ENCODE results near the genes CDRT15L2 and DHRS7B.

GRCh38 chr17:20072906-20073818 lies 64.0 kb downstream of the SPECC1 start:
- RRBS: no CpG with 5 or more reads among the region's 14 CpGs

DNA sequence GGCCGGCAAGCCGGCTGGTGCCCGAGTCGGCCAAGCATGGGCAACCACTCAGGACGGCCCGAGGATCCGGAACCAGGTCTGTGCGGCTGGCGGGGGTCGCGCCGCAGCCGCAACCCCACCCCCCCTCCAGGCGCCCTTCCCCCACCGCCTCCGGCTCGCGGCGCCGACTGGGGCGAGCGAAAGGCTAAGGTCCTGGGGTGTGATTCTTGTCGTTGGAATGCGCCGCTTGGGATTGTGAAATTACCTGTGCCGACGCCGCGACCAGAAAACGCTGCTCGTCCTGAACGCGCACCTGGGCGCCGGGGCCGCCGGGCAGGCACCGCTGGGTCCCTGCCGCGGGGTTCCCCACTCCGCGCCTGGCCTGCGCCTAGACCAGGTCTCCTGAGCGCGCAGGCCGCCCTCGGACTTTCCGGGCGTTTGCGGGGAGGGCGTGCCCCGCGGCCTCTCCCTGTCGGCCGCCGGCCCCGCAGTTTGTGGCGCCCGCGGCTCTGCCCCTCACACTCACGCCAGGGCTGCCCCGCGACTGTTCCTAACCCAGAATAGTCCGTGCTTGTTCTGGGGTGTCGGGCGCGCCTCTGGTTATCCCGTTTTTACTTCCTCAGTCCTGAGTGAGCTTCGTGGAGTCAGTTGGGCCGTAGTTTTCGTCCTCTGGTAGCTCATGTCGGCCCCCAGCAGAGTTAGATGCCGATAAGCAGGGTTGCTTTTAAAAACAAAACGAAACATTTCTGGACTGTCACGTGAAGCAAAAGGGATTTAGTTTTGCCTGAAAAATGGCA lies 147.2 kb downstream of the SPECC1 start:
- RRBS: 8% methylated on average over 26 of the region's 75 CpGs

DNA sequence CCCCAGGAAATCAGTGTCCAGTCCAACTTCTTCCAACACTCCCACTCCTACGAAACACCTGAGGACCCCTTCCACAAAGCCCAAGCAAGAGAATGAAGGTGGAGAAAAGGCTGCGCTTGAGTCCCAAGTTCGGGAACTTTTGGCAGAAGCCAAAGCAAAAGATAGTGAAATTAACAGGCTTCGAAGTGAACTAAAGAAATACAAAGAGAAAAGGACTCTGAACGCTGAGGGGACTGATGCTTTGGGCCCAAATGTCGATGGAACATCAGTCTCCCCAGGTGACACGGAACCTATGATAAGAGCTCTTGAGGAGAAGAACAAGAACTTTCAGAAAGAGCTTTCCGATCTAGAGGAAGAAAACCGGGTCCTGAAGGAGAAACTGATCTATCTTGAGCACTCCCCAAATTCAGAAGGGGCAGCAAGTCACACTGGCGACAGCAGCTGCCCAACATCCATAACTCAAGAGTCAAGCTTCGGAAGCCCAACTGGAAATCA lies 195.3 kb downstream of the SPECC1 start:
- RRBS: no CpG with 5 or more reads among the region's 11 CpGs

DNA sequence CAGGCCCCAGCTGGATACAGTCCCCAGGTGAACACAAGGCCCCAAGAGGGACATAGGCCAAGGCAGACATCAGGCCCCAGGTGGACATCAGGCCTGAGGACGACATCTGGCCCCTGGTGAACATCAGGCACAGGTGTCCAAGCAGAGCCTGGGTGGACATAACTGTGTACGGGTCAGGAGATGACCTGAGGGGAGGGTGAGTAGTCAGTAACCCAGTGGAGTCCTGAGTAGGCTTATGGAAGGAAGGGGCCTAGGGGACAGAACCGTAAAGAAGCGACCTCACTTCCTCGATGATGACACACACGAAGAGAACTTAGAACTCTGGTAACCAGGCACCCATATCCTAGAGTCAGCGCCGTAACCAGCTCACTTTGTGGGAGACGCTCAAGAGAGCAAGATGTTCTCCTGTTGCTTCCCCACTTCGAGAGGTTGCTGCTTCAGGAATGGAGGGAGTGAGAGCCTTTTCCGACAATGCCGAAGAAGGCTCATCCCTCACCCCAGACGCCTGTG lies at the start of gene CDRT15L2:
Gene CDRT15L2 (plus strand): TSS at position 378 of the 510 bp plus-strand sequence.
- RRBS: no CpG with 5 or more reads among the region's 13 CpGs

DNA sequence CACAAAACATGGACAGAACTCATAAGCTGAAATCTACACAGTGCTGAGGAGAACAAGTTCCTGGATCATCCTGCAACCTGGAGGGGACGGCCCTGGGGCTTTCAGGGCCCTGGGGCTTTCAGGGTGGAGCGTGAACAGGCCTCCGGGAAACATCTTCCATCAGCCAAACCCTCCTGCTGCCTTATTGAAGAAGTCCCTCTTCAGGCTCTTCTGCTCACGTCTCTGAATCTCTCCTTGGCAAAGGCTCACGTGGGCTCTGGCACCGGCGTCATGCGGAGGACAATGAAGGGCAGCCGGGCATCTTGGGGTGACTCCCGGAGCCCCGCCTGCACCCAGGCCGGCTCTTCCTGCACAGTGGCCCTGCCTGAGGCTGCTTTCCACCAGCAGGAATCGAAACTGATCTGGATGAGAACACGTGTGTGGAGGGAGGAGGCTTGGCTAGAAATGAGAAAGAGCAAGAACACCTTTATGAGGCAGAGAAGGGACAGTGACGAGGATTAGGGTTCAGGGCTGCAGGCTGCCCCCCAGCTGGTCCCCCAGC lies 127.4 kb downstream of the CDRT15L2 start:
- RRBS: no CpG with 5 or more reads among the region's 15 CpGs

DNA sequence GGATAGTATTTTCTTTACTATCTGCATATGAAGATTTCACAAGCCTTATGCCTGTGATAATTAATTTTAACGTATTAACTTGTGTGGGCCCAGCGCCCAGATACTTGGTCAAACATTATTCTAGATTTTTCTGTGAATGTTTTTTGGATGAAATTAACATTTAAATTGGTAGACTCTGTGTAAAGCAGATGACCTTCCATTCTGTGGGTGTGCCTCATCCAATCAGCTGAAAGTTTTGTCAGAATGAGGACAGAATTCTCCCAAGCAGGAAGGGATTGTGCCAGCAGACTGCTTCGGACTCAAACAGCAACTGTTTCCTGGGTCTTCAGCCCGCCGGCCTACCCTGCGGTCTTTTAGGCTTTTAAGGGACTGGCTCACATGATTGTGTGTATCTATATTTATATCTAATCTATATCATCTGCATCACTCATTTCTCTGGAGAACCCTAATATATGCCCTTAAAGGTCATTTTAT lies 115.3 kb downstream of the USP22 start:
- RRBS: no CpG with 5 or more reads among the region's 6 CpGs

DNA sequence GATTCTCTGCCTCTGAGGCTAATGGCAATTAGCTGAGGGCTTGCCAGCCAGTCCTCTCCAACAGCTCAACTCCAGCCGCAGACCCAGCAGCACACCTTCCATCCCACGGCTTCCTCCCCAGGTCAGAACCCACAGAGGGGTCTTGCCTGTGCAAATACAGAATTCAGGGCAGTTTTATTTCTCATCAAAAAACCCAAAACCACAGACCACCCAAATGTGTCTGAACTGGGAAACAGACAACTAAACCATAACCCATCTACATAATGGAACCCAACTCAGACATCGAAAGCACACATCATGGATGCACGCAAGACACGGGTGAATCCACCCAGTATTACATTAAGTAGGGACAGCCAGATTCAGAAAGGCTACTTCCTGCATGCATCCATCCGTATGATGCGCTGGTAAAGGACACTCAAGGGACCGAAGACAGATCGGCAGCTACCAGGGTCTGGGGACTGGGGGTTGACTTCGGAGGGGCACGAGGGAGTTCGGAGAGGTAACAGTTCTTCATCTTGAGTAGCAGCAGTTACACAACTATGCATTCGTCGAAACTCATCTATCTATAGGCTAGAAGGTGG lies 26.4 kb downstream of the USP22 start:
- RRBS: no CpG with 5 or more reads among the region's 14 CpGs

DNA sequence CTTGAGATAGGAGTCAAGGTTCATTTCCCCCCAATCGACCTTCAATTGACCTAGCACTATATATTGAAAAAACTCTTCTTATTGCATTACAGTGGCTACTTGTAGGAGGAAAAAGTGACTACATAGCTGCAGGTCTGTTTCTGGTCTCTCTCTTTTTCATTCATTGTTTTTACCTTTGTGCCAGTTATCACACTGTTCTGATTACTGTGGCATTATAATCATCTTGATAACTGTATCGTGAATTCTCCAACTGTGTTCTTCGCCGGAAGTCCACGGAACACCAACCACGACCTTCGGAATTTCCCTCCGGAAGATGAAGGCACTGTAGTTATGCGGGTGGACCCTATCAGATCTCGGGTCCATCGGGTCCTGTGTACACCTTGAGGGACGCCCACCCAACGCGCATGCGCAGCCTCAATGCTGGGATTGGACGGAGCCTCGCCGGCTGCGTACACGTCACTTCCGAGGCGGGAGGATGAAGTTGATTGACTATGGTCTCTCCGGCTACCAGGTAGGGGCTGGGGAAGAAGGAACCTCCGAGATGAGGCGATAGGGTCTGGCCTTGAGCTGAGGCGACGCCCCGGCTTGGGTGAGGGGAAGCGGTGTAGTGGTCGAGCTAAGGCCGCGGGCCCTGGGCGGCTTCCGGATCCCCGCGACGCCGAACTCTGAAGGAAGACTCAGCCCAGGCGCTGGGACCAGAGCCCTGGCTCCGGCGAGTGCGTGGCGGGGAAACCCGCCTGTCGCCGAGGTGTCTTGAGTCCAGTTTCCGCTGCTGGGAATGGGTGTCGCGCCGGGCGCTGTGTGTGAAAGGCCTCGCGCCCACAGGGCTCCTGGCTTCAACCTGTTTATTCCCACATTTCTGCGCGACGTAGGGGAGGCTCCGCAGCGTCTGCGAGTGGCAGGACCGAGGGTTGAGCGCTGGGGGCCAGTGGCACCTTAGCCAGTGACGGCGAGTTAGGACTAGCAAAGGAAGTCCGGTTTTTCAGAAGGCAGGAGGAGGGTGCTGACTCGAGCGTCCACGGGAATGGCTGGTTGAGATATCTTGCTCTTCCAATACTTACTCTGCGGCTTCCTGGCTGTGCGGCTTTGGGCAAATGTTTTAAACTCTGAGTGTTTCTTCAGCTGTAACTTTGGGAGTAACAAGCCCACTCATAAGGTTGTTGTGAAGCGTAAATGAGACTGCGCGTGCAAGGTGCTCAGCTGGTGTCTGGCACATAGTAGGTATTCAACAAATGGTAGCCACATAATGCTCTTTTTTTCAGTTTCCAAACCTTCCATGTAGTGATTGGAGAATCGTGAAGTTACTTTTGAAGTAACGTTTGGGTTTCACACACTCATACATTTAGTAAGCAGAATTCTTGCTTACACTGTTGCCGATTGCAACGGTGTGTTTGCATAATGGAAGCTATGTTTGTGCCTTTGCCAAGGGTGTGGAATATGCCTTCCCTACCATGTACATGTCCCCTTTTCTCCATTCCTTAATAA lies at the start of gene DHRS7B:
Gene DHRS7B (plus strand): TSS at position 484 of the 1,485 bp plus-strand sequence.
- RRBS: 1% methylated on average over 36 of the region's 76 CpGs

- RRBS: 90% methylated on average over 1 of the region's 11 CpGs
Observed at GRCh38 chr17:21304225-21304672, 19.7 kb downstream of the MAP2K3 start.

DNA sequence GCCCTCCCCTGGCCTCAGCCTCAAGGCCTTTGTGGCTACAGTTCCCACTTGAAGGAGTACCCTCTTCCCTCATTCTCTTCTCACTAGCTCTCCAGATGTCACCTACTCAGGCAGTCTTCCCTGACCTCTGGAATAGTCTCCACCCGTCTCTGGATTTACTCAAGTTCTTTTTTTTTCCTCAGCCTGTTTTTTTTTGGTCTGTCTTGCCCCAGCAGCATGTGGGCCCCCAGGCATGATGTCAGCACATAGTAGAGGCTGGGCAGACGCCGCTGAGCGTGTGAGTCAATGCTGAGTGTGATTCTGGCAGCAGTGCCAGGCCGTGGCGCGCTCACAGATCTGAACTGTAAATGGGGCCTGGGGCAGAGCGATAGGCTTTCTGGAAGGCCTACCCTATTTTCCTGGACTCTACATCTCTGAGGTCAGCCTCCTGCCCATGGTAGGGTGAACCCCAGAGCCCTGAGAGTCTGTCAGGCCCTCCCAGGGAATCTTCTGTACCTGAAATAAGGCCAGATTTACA lies 26.1 kb downstream of the KCNJ12 start:
- RRBS: no CpG with 5 or more reads among the region's 8 CpGs

DNA sequence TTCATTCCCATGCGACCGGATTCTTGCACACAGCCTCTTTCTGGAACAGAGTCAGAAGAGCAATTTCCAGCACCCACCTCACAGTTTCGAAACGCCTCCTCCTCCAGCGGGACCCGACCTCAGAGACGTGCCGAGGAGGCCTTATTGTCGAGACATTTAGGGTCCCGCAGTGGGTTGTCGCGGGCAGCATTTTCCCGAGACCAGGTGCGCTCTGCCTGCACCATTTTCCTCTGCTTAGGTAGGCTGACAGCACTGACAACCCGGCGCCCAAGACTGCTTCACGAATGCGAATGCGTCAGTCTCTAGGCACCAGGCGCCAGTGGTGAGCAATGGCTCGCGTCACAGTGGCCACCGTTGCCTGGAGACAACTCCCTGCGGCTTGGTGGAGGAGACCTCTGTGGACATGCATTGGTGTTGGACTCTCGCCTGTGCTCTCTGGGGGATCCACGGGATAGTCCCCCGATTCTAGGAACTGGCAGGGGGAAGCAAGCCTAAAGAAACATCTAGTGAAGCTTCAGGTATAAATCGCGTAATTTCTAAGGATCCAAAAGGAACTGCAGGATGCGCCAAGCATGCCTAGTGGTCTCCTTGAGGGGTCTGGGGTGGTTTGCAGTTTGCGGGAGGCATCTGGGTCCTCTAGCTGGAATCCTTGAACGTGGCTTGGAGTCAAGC lies 1000.2 kb downstream of the KCNJ18 start:
- RRBS: no CpG with 5 or more reads among the region's 32 CpGs

DNA sequence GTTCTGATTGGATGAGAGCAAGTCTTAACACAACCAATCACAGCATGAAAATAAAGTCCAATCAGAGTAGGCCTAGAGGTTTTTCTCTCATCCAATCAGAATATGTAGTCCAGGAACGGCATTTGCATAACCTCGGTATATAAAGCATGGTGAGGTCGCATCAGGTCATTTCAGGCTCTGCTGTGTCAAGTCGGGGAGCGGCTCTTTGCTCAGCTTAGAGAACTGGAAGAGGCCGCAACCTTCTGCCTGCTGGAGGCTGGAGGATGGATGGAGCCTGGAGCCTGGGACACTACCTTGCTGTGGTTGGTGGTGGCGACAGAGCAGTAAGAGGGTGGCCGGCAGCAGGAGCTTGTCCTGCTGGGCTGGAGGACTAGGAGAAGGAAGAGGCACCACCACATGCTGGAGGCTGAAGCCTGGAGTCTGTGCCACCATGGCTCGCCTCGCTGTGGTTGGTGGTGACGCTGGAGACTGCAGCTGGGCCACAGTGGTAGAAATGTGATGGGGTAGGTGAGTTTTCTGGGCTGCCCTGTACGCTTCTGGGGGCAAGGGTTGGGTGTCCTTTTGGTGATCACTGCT lies 204.4 kb upstream of the WSB1 start:
- RRBS: no CpG with 5 or more reads among the region's 12 CpGs

GRCh38 chr17:27281974-27282411 lies 11.9 kb upstream of the WSB1 start:
- RRBS: no CpG with 5 or more reads among the region's 2 CpGs

- RRBS: no CpG with 5 or more reads among the region's 3 CpGs
Observed at GRCh38 chr17:27284874-27285118, 9.1 kb upstream of the WSB1 start.

GRCh38 chr17:27299455-27299878 lies 5.6 kb downstream of the WSB1 start:
- RRBS: no CpG with 5 or more reads among the region's 3 CpGs

DNA sequence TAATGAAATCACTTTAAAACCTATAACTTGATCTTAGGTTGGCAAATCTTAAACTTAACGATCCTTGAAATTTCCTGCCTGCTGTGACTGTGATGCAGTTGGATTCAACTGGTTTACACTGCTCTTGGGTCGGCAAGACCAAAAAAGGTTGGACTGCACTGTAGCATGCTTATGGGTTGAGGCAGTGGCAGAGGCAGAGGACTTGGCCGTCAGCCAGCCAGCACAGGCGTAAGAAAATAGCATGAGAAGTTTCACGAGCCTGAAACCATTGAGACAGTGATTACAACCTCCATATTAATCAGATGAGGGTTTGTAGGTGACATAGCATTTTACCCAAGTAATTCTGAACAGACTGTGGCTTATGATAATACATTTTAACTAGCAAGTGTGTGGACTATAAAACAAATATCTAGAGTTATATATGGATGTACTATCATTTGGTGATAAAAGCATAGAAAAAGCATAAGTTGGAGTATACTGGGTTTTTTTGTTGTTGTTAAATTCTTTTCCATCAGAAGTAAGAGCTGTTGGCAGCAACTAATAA lies 21.5 kb downstream of the WSB1 start:
- RRBS: no CpG with 5 or more reads among the region's 5 CpGs

- RRBS: no CpG with 5 or more reads among the region's 20 CpGs
Observed at GRCh38 chr17:27379792-27380495, 76.3 kb upstream of the KSR1 start.

- RRBS: no CpG with 5 or more reads among the region's 22 CpGs
Observed at GRCh38 chr17:27457135-27457662, 951 bp downstream of the KSR1 start.

DNA sequence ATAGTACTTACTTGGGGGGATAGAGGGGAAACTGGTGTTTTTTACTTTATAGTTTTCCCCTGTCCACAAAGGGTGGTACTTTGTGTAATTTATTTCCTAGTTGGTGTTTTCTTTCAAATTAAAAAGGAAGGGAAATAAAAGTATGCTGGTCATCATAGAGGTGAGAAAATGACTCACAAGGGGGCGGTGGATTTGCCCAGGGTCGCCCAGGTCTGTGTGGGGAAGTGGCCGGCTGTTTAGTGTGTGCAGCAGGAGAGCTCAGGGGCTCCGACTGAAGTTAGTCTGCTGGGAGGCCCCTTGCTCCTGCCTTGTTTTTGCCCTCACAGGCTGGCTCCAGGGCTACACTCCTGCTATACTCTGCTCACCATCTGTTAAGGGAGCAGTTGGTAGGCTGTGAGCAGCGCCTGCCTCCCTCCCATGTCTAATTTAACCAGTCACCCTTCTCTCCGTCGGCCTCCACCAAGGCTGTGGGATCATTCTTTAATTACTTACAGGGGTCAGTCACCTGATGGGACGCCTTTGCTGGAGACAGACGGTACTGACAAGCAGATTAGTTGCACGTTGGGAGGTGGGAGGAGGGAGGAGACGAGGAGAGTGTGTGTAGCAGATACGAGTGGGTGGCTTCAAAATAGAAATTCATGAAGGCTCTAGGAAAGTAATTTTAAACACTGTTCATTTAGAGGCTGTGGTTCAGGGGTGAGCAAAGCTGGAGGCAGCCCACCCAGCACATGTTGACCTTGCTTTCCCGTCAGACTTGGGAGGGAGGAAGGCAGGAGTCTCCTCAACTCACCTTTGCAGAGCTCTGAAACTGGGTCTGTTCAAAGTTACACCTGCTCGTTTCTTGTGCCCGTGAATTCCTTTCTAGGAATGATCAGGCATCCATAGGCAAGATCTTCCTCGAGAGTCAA lies 35.6 kb downstream of the KSR1 start:
- RRBS: no CpG with 5 or more reads among the region's 16 CpGs

GRCh38 chr17:27506427-27506769 lies 50.1 kb downstream of the KSR1 start:
- RRBS: no CpG with 5 or more reads among the region's 6 CpGs

Data from Jurkat, Clone E6-1 (cell line).